ENCODE measurements around a stretch of chr5.

DNA sequence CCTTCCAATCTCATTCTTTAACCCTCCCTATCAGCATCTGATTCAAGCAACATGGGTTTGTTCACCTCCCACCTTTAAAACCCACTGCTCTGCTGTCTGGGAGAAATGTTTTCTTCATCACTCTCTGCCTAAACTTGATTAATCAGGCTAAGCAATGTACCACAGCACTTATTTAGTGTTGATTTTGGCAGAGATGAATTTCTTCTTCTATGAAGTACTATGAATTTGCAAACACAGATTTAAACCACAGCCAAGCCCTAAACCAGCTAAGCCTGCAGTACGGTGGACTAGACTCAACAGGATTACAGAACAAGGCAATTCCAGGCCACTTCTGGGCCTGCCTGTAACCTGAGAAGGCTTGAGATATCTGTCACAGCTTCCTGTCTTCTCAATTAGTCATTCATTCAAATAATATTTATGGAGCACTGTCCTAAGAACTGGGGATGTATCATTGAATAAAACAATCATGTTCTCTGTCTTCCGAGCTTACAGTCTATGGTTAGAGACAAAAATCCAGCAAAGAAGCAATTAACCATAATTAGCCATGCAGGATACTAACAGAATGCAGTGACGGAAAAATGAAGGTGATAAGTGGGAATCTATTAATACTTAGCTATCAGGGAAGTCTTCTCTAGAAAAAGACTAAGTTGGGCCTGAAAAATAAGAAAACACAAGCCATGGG lies 32.4 kb upstream of the CAST start:
- PRO-cap = no peak

- PRO-cap = bidirectional peak, plus-strand start at chr5:96702806, minus-strand start at chr5:96702547
Observed at GRCh38 chr5:96702386-96702955, 40.3 kb downstream of the CAST start.

DNA sequence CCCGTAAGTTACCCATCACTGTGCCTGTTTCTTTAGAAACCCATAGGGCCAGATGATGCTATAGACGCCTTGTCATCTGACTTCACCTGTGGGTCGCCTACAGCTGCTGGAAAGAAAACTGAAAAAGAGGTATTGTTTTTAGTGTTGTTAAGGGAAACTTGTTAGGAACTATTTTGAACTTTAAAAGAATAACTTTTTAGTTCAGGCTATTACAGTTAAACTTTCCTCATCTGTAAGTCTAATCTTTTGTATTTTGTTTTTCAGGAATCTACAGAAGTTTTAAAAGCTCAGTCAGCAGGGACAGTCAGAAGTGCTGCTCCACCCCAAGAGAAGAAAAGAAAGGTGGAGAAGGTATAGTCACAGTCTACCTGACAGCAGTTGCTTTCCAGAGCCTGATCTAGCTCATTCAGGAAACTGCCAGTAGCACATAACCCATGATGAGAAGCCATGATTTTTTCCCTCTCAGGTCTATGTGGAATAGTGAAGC lies 66.5 kb downstream of the ERAP1 start:
- PRO-cap = no peak

- PRO-cap = no peak
Observed at GRCh38 chr5:96921456-96922021, 14.3 kb upstream of the LNPEP start.

DNA sequence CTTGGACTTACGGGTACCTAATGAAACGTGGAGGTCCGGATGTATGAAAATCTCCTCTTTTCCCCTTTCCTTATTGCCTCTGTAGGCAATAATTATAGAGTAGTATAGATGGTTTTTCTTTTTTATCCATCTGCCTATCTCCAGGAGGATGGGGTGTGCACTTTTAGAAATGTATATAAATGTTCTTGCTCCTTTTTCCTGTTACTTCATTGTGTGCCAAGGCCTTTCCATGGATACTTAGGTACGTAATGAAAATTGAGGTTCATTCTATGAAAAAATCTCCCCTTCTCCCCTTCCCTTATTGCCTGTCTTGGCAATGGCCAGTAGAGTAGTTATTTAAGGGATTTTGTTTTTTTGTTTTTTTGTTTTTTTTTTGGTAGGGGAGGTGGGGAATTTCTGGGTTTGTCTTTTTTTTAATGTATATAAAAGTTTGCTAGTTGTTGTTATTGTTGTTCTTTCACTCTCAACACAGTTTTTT lies 98.2 kb downstream of the LNPEP start:
- PRO-cap = no peak

DNA sequence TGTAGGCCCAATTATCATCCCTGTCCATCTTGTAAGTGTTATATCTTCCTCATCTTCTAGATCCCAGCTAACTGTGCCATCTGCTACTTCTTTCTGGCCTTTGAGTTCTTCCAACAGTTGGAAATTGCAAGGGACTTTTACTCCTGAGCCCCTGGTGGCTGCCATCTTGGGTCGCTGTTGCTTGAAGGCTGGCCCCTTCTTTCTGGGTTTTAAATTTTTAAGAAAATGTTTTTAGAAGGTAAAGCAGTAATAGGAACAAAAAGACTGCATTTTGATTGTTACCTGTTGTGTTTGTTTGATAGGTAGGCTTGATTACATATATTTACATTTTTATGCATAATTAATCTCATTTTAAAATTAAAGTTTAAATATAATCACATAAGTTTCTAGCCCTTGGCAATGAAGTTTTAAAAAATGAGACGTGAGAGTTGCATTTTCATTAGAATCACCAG lies 153.9 kb upstream of the RIOK2 start:
- PRO-cap = no peak

DNA sequence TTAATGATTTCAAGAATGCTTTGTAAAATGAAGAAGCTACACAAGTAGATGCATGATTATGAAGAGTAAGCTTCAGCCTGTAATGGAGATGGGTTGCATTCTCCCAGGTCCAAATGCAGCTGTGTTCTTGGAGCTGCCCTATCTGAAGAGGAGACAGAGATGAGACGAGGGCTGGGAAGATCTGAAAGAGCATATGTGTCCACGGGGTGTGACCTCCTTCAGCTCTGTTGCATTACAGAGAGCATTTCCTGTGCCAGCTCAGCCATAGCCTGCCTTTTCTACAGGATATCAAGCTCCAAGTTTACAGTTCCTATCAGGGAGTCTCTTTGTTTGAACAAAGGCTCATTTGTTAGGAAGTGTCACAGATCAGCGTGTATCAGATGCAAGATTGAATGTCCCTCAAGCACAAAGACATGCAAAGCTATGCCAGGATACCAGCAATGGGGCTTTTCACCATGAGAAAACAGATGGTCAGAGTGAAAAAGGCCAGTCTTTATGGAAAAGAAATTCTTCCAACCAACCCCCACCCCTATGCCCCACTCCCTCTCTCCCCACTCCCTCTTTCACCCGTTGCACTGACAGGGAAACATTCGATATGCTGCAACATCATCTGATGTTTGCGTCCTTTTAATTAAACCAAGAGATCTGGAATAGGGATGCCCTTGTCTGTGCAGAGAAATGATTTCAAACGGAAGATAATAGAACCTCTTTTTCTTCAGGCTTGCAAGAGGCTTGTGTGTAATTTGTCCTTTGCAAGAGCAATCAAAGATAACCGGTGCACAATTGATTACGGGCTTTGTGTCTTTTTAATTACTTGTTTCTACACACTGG lies 263.2 kb upstream of the RGMB start:
- PRO-cap = no peak

DNA sequence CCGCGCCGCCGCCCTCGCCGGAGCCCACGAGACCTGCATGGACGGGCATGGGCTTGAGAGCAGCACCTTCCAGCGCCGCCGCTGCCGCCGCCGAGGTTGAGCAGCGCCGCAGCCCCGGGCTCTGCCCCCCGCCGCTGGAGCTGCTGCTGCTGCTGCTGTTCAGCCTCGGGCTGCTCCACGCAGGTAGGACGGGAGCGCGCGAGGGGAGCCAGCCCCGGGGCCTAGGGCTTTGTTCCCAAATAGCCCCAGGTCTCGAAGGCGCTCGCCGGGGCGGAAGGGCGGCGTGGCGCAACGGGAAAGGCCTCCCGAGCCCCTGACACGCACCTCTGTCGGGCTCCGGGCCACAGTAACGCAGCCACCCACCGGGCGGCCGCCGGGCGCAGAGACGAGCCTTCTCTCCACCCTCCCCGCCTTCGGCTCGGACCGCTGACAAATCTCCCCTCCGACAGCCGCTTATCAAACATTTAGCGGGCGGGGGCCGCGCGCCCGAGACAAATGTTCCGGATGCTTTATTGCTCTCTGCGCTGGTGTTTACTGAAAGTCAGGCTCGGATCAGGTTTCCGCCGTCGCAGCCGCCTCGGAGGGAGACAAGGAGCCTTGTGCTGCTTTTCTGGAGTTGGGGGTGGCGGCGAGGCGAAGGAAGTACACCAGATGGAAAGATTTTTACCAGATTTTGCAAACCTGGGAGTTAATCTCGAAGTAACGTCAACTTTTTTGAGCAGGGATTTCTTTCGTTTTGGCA lies 732 bp downstream of the RGMB start:
- PRO-cap = no peak

- PRO-cap = no peak
Observed at GRCh38 chr5:98786618-98787059, 13.2 kb downstream of the RGMB start.

GRCh38 chr5:98954566-98955063 lies 25.8 kb upstream of the CHD1 start:
- PRO-cap = no peak

- PRO-cap = no peak
Observed at GRCh38 chr5:99032927-99033558, 104.2 kb upstream of the CHD1 start.

DNA sequence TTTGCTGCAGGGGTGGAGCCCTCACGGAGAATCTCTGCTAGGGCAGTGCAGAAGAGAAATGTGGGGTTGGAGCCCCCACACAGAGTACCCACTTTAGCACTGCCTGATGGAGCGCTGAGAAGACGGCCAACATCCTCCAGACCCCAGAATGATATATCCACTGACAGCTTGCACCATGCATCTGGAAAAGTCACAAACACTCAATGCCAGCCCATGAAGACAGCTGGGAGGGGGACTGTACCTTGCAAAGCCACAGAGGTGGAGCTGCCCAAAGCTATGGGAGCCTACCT lies 426.3 kb upstream of the FAM174A start:
- PRO-cap = no peak

DNA sequence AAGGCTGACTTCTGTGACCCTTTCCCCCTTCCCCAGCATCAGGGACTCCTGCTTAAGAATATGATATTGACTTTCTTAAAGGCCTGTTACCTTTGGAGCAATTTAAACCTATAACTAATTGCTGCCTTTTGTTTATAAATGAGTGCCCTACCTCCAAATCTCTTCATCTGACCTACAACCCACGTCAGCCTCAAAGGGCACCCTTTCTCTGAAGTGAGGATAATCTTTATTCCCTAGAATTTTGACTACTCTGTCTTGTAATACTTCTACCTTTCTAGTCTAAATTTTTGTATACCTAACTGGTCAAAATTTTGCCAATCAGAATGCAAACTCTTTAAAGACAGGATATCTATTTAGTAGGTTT lies 837 bp downstream of the FAM174A start:
- PRO-cap = no peak

DNA sequence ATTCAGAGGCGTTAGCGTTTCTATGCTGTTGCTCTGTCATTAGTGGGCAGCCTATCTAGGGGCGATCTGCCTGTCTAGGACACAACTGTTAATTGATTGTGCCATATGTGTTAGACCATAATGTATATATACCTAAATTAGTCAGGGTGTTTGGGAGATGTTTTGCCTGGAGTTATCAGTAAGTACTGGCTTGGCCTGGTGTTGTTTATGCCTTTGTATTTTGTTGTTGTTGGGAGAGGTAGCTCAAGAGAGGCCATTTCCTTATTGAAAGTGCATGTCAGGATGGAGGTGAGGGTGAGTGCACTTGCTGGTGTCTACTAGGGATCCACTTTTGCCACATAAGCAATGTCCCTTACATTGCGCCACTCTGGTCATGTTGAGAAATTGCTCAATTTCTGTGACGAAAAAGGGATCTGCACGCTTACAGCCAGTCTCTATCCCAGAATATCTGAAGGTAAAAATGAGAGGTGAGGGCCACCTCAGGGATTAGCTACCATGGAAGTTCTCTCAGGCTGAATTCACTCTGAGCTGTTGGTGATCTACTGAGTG lies 123.2 kb downstream of the ST8SIA4 start:
- PRO-cap = no peak

DNA sequence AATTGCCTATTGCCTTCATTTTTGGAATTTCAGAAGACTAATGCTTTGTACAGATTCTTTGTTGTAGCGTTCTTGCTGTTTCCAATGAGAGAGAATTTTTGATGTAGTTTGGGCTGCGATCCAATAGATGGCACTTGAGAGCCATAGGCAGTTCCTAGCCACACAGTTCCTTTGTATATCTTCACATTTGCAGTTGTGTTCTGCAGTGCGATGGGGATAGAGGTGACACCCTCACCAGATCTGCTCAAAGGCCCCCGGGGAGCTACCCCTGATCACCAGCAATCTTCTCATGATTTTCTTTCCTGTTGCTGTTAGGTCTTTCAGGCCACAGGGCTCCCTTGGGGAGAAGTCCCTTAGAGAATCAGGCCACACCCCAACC lies 353.8 kb downstream of the SLCO4C1 start:
- PRO-cap = no peak

DNA sequence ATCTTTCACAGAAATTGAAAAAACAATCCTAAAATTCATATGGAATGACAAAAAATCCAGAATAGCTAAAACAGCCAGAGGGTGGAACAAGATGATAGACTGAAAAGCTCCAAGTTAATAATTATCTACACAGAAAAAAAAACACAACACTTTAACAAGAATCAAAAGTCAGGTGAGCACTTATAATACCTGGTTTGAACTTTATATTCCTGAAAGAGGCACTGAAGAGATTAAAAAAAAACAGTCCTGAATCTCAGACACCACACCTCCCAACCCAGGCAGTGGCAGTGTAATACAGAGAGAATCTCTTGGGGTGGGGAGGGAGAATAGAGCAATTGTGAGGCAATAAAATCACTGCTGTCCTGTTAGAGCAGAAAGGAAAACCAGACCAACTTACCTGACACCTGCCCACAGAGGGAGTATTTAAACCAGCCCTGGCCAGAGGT lies 54.3 kb downstream of the SLCO4C1 start:
- PRO-cap = no peak

DNA sequence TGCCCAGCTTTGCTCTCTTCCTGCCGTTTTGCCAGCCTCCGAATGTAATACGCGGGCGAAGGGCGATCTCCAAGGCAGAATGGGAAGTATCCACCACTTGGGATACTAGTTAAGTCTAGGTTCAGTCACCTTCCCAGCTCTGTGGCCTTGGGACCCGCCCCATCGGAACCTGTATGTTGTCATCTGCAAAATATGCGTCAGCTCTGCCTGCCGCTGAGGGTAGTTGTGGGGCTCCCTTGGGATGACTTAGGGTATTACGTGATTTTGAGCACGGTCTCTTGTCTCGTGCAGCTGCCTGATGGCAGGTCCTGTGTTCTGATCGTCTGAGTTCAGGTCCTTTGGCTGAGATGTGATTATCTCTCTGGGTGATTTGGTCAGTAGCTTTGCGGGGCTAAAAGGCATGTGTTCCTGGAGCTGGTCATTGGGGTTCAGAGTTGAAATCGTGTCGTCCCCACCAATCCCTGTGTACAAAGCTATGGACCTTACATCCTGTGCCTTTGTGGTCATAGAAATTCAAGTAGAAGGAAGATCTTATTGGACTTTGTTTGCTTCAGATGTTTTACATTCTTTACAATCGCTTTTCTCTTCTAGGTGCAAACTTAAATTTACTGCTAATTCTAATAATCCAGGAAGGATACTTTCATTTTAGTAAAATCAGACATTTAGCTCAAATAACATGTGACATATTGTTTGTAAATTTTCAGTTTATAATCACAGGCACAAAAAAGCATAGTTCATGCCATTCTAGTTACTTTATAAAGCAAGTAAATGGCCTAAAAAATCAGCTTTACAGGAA lies 991 bp downstream of the PAM start:
- PRO-cap = bidirectional peak, plus-strand start at position 281 of the sequence, minus-strand start at position 81 of the sequence

GRCh38 chr5:102795977-102796549 lies 41.0 kb downstream of the PAM start:
- PRO-cap = no peak

DNA sequence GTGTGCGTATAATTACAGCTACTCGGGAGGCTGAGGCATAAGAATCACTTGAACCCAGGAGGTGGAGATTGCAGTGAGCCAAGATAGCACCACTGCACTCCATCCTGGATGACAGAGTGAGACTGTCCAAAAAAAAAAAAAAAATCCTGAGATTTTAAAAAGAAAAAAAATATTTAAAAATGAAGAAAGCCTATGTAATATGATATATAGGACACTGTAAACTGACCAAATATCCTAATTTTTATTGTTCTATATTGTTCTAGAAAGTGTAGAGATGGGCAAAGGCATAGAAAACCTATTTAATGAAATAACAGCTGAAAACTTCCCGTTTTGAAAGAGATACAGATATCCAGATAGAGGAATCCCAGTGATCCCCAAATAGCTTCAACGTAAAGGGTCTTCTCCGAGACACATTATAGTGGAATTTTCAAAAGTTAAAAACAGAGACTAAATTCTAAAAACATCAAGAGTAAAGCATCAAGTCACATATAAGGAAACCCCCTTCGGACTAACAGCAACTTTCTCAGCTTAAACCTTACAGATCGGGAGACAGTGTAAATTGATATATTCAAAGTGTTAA lies 136.5 kb downstream of the GIN1 start:
- PRO-cap = no peak

DNA sequence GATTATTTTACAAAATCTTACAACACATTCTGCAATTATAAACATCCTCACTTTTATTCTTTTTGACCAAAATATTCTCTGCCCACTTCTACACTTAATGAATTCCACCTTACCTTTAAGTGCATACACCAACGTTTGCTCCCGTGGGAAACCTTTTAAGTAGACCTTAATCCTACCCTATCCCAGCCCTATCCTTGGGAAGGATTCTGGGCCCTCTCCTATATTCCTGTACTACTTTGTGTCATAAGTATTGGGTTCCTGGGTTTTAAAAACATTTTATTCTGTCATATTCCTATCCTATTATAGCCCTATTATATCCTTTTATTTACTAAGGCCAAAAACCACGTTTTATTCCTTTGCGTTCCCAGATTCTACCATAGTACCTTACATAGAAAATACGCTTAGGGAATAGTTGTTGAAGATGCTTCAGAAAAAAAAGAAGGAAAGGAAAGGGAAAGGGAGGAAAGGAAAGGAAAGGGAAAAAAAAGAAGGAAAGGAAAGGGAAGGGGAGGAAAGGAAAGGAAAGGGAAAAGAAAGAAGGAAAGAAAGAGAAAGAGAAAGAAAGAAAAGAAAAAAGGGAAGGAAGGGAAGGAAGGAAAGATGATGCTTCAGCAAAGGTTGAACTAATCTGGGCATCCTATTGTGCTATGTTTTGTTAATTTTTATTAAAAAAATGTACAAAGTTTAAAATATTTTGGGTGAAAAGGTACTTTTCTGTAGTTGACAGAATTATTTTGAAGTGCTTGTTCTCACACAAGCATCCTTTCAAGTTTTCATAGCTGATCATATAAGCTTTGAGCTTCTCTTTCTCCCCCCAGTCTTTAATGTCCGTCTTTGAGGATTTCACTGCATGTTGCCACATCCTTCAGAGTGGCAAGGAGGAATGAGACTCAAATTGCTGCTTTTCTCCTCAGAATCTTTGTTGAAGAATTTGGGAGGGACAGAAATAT lies 131.5 kb downstream of the GIN1 start:
- PRO-cap = no peak